H1 (cell line): Measurements from ENCODE around the genes NANOS3 and PALM3.

GRCh38 chr19:13844056-13844769, 32.7 kb upstream of the NANOS3 start:
- RRBS = no CpG with 5 or more reads among the region's 10 CpGs
CAGE:
- cytosol, long polyA plus RNA = no peak
- long polyA plus RNA = no peak
- nucleus, long polyA plus RNA = no peak

DNA sequence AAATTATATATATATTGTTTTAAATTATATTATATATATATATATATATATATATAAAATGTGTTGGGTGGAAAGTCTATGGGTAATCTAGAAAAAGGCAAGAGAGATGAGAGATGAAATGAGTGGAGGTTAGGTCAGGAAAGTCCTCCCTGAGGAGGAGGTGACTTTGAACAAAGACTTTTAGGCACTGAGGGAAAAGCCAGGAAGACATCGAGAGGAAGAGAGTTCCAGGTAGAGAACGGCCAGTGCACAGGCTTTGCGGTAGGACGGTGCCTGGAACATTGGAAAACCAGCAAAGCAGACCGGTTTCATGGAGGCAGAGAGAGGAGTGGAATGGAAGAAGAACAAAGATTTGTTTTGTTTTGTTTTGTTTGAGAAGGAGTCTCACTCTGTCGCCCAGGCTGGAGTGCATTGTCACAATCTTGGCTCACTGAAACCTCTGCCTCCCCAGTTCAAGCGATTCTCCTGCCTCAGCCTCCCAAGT, 31.2 kb upstream of the NANOS3 start:
- RRBS = no CpG with 5 or more reads among the region's 7 CpGs
CAGE:
- cytosol, long polyA plus RNA = no peak
- long polyA plus RNA = no peak
- nucleus, long polyA plus RNA = no peak

DNA sequence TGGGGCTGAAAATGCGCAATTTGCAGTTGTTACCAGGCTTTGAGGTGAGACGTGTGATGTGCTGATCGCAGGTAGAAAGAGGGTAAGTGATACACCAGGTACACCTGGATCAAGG, 30.6 kb upstream of the NANOS3 start:
- RRBS = no CpG with 5 or more reads among the region's 3 CpGs
CAGE:
- cytosol, long polyA plus RNA = no peak
- long polyA plus RNA = no peak
- nucleus, long polyA plus RNA = no peak

- RRBS = 3% methylated on average over 15 of the region's 62 CpGs
CAGE:
- cytosol, long polyA plus RNA = no peak
- long polyA plus RNA = no peak
- nucleus, long polyA plus RNA = no peak
Measured at GRCh38 chr19:13872373-13873619, 4.1 kb upstream of the NANOS3 start.

GRCh38 chr19:13877003-13877213, at the start of gene NANOS3:
NANOS3 (plus strand) TSS chr19:13877134.
- RRBS = no CpG with 5 or more reads among the region's 1 CpG
CAGE:
- cytosol, long polyA plus RNA = no peak
- long polyA plus RNA = no peak
- nucleus, long polyA plus RNA = no peak

- RRBS = no CpG with 5 or more reads among the region's 7 CpGs
CAGE:
- cytosol, long polyA plus RNA = no peak
- long polyA plus RNA = no peak
- nucleus, long polyA plus RNA = no peak
Measured at GRCh38 chr19:13909489-13910027, 3.6 kb downstream of the CC2D1A start.

DNA sequence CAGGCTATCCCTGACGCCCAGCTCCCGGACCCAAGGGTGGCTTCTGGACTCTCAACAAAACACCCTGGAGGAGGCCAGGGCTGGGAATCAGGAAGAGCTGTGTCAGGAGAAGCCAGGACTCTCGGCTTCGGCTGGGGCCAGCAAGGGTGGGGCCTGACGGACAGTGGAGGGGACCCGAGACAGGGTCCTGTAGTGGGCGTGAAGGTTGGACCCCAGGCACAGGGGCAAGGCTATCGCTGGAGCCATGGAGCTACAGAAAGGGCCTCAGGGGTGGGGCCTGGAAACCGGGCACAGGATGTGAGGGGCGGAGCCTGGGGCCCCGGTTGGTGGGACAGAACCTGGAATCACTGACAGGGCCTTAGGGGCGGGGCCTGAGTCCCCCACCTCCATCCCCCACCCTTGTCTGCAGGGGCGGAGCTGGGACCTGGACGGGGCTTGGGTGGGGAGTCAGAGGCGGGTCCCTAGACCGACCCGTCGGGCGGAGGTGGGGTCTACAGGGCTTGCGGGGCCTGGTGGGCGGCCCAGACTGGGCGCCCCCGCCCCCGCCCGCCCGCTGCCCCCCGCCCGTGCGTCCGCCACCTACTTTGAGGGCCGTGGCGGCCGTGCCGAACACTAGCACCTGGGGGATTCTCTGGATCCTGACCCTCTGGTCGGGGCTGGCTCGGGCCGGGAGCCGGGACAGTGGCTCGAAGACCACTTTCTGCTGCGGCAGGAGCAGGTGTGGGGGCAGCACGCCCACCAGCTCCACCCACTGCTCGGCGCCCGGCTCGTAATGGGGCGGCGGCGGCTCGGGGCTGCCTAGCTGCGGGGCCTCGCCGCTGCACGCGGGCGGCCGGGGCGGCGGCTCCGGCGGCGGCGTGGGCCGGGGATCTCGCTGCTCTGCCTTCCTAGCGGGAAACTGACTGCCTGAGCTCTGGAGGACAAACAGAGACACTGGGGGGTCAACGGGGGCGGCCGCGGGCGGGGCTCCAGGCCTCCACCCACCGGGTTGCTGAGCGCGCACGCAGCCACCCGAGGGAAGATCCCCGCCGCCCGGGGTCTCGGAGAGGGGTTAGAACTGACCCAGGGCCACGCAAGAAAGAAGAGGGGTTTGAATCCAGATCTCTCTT, 26.2 kb downstream of the DCAF15 start:
- RRBS = 4% methylated on average over 28 of the region's 80 CpGs
CAGE:
- cytosol, long polyA plus RNA = no peak
- long polyA plus RNA = no peak
- nucleus, long polyA plus RNA = no peak

DNA sequence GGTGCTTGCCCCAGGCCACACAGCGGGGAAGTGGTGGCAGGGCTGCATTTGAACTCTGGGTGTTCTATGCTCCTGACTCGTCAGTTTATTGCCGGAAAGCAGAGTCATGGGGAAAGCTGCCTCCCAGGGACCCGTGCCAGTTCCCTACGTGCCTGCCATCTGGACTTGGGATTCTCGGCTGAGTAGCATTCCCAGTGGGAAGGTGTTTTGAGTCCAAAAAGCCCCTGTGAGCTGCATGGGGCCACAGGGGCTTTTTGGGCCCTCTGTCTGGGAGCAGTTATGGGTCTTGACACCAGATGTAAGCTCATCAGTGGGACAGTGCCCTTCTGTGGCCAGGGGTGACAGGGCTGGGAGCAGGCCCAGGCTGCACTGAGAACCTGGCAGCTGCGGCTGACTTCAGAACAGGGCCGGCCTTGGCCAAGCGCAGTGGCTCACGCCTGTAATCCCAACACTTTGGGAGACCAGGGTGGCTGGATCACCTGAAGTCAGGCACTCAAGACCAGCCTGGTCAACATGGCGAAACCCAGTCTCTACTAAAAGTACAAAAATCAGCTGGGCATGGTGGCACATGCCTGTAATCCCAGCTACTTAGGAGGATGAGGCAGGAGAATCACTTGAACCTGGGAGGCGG, 10.9 kb downstream of the RFX1 start:
- RRBS = no CpG with 5 or more reads among the region's 12 CpGs
CAGE:
- cytosol, long polyA plus RNA = no peak
- long polyA plus RNA = no peak
- nucleus, long polyA plus RNA = no peak

DNA sequence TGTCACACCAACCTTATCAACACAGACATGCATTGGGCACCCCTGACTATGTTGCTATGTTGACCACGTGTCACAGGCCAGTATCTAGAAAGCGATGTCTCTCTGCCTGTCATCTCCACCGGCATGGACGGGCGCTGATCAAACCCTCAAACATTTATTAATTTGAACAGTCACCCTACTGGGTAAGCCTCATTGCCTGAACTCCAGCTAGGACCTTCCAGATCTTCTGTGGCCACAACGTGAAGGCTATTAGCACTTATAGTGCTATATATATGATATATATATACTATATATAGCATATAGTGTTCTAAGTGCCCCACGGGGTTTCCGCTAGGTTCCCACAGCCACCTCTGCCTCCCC, 1.9 kb downstream of the PALM3 start:
- RRBS = no CpG with 5 or more reads among the region's 8 CpGs
CAGE:
- cytosol, long polyA plus RNA = no peak
- long polyA plus RNA = no peak
- nucleus, long polyA plus RNA = no peak

DNA sequence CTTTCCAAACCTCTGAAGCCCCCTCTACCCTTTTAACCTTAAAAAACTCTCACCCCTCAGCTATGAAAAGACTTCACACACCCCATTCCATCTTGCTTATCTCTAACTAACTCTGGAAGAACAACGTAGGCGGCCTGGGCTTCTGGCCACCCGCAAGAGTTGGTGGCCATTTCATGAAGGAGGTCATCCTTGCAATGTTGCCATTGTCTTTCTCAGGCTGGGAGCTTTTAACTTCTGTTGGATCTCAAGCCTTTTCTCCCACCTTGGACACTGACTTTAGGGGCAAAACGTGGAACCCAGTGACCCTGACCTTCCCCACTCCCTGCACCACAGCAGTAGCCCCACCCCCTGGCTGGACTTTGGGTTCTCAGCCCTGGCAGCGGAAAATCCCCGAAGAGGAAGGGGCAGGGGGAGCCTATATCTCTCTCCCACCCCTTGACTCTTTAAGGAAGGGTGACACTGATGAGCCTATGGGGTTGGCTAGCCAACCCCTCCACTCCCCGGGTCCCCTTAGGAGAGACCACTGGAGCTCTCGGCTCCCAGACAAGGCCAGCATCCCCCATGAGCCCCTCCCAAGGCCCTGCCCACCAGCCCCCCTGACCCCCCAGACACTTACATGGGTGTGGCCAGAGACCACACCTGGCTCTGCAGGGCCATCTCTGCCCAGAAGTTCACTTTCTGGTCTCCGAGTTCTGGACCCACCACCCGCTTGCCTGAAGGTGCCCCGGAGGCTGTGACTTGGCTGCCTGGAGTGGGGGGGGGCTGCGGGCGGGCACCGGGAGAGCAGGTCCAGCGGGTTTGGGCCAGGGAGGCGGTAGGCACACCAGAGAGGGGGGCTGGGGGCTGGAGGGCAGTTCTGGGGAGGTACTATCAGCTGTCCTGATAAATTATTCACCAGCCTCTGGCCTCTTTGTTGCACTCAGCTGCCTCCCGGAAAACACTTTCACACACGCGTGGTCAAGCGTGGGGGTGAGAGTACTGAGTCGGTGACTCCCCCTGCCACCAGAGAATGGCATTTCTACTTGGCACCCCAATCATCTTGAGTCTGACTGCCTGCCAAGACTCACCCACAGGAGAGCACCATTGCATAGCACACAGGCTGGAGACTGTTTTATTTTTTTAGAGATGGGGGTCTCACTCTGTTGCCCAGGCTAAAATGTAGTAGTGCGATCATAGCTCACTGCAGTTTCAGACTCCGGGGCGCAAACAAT, at the start of gene PALM3:
PALM3 (minus strand) TSS at position 753 of the 1,211 bp plus-strand sequence.
- RRBS = 77% methylated on average over 4 of the region's 24 CpGs
CAGE:
- cytosol, long polyA plus RNA = no peak
- long polyA plus RNA = no peak
- nucleus, long polyA plus RNA = no peak

- RRBS = no CpG with 5 or more reads among the region's 20 CpGs
CAGE:
- cytosol, long polyA plus RNA = no peak
- long polyA plus RNA = no peak
- nucleus, long polyA plus RNA = no peak
Measured at GRCh38 chr19:14167437-14168225, 31.2 kb upstream of the ASF1B start.

DNA sequence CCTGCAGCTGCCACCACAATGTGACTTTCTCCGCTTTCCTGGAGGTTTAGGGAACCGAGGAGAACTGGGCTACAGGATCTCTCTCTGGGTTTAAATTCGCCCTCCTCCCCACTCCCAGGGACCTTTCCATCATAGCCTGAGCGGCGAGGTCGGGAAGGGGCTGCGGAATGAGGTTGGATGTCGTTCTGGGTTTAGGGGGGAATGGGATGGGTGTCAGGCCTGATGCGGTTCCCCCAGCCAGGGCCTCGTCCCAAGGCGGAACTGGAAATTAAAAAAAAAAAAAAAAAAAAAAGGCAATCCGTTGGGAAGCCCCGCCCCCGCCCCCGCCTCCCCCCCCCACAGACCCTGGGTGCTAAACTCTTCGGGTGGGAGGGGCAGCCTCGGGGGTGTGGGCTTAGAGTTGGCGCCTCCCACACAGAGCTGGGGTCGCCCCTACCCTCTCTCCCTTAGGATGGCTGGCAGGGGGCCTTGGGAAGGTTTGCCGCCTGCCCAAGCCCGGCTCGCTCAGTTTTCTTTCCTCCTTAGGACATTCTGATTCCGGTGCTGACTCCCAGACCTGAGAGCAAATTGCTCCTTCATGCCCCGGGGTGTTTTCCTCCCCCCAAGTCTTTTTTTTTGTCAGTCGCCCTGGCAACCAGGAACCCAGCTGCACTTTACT, 87.5 kb upstream of the ADGRL1 start:
- RRBS = no CpG with 5 or more reads among the region's 25 CpGs
CAGE:
- cytosol, long polyA plus RNA = no peak
- long polyA plus RNA = no peak
- nucleus, long polyA plus RNA = start-site peak on the minus strand centred at position 255 of the sequence, 20 bp wide, 20 reads

DNA sequence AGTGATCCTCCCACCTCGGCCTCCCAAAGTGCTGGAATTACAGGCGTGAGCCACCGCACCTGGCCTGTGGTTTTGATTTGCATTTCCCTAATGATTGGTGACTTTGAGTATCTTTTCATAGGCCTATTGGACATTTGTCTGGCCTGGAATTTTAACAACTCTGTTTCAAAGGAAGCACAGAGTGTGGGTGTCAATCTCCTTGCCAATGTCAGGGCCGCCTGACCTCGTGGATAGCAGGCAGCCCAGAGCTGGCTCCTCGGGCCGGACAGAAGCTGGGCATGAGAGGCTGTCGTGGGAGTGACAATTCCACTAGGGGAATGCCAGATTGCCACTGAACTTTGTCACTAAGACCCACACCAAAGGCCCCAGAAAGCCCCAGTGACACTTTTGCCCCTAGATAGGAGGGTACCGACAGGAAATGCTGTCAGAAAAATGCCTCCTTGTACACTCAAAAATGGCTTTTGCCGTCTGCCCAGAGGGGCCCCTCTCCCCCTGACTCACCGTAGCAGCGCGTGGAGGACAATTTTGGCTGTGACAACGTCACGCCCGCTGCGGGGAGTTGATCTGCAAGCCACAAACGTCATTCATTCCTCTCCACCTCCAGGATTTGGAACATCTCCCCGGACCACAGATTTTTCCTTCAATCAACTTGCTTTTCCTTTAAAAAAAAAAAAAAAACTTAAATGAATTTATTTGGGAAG, 11.7 kb upstream of the ADGRE5 start:
- RRBS = no CpG with 5 or more reads among the region's 19 CpGs
CAGE:
- cytosol, long polyA plus RNA = no peak
- long polyA plus RNA = no peak
- nucleus, long polyA plus RNA = no peak

DNA sequence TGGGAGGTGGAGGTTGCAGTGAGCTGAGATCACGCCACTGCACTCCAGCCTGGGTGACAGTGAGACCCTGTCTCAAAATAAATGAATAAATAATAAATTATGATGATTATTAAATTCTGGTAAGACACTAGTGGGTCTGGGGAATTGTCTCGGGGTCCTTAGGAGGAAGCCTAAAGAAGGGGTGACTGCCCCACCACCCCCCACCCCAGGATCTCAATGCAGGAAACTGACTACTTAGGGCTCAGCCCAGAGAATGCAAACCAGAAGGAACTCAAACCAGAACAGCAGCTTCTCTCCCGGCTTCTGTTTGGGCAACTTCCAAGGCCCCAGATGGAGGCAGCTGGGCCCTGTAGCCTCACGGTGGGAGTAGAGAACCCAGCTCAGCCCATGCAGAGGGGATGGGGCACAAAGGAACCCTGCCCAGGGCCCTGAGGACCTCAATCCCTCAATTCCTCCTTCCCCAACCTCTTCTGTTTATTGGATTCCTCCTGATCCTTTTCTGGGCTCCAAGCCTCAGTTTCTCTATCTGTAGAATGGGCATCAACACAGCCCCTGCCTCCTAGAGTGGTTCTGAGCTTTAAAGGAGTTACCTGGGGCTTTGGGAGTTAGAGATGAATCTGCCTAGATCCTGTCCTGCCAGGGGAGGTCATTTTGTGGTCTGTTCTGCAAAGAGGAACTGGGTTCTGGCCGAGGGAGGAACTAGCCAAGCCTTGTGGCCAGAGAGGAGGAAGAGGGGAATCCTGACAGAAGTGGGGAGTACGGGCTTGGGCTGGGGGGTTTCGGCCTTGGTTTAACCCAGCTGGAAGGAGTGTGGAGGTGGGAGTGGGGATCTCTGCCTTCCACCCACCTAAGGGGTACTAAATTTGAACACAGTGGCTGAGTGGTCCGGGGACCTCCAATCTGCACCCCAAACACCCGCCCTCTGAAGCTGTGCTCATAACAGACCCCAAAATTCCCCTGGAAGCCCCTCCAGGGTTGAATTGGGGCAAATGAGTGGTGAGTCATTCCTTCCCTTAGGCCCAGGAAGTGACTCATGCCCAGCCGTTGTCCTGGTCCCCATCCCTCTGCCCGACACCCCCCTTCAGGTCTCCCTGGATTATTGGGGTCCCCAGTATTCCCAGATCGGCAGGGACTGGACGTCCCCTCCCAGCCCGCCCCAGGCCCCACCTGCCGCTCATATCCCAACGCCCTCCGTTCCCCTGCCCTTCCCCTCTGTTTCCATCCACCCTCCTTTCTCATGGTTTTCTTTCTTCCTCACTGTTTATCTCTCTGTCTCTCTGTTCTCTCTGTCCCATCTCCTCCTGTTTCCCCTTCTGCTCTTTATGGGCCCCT, 2.7 kb downstream of the ADGRE5 start:
- RRBS = no CpG with 5 or more reads among the region's 17 CpGs
CAGE:
- cytosol, long polyA plus RNA = no peak
- long polyA plus RNA = no peak
- nucleus, long polyA plus RNA = no peak

GRCh38 chr19:14390446-14391220, 9.4 kb downstream of the ADGRE5 start:
- RRBS = no CpG with 5 or more reads among the region's 16 CpGs
CAGE:
- cytosol, long polyA plus RNA = no peak
- long polyA plus RNA = no peak
- nucleus, long polyA plus RNA = no peak

DNA sequence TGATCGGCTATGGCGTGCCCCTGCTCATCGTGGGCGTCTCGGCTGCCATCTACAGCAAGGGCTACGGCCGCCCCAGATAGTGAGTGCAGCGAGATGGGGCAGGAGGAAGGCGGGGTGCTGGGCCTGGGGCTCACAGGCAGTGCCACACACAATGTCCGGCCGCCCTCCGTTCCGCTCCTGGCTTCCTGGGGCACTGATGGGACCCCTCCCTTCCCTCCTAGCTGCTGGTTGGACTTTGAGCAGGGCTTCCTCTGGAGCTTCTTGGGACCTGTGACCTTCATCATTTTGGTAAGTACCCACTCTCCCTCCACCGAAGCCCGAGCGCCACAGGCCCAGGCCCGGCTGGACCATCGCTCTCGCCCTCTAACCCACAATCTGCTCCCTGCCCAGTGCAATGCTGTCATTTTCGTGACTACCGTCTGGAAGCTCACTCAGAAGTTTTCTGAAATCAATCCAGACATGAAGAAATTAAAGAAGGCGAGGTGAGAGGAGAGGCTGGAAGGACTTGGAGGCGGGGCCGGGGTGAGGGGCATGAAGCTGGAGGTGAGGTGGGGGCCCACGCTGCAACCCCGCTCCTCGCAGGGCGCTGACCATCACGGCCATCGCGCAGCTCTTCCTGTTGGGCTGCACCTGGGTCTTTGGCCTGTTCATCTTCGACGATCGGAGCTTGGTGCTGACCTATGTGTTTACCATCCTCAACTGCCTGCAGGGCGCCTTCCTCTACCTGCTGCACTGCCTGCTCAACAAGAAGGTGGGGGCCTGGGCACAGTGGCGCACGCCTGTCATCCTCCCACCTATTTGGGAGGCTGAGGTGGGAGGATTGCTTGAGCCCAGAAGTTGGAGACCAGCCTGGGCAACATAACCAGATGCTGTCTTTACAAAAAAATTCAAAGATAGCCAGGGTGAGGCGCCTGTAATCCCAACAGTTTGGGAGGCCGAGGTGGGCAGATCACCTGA, 12.4 kb downstream of the DDX39A start:
- RRBS = no CpG with 5 or more reads among the region's 39 CpGs
CAGE:
- cytosol, long polyA plus RNA = no peak
- long polyA plus RNA = no peak
- nucleus, long polyA plus RNA = no peak

DNA sequence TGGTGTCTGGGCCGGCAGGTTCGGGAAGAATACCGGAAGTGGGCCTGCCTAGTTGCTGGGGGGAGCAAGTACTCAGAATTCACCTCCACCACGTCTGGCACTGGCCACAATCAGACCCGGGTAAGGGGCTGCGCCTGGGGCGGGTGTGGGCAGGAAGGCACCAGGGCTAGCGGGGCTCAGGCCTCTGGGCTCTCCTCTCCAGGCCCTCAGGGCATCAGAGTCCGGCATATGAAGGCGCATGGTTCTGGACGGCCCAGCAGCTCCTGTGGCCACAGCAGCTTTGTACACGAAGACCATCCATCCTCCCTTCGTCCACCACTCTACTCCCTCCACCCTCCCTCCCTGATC, 11.3 kb downstream of the DDX39A start:
- RRBS = 90% methylated on average over 6 of the region's 13 CpGs
CAGE:
- cytosol, long polyA plus RNA = no peak
- long polyA plus RNA = no peak
- nucleus, long polyA plus RNA = no peak

- RRBS = 95% methylated on average over 12 of the region's 29 CpGs
CAGE:
- cytosol, long polyA plus RNA = start-site peak on the plus strand at chr19:14409072-14409315, 5 reads
- long polyA plus RNA = no peak
- nucleus, long polyA plus RNA = no peak
Measured at GRCh38 chr19:14409009-14409618, 10.0 kb downstream of the DDX39A start.

DNA sequence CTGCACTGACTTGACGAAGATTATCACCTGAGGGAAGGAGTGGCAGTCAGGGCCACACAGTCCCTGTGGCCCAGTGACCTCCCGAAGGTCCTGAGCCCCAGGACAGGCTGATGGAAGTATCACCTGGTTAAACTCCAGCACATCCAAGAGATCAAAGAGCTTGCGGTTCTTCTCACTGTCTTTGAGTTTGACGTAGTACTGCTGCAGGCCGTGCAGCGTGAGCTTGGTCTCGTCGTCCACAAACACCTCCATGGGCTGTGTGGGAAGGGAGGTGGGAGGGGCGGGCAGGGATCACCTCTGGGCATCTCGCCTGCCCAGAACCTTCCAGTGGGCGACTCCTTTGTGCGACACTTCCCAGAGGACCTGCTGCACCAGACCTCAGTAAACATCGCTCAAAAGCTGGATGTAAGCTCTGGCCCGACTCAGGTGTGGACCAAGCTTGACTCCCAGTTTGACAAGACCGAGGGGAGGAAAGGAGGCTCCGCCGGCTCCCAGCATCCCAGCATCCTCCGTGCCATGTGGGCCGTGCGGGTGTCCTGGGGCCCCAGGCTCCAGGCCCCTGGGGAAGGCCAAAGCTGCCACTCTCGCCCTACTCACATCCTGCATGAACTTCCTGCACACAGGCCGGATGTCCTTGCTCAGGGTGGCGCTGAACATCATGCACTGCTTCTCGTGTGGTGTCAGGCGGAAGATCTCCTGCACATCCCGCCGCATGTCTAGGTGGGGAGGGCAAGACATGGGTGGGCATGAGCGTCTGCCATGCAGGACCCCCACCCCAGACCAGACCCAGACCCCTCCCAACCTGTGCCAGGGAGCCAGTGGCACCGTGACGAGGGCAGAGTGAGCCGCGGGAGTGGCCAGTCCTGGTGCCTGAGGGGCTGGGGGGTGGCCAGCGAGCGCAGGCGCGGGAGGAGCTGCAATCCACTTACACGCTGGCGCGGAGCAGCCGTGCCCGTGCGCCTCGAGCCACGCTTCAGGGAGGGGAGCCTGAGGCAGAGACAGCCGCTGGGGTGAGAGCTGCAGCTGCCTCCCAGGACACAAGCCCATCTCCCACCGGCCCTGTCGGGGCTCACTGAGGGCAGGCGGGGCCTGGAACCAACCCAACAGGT, 9.2 kb downstream of the DDX39A start:
- RRBS = no CpG with 5 or more reads among the region's 48 CpGs
CAGE:
- cytosol, long polyA plus RNA = no peak
- long polyA plus RNA = no peak
- nucleus, long polyA plus RNA = no peak

- RRBS = no CpG with 5 or more reads among the region's 32 CpGs
CAGE:
- cytosol, long polyA plus RNA = no peak
- long polyA plus RNA = no peak
- nucleus, long polyA plus RNA = no peak
Measured at GRCh38 chr19:14412519-14413286, 6.4 kb downstream of the DDX39A start.